ENCODE measurements around the gene ZBTB37.

DNA sequence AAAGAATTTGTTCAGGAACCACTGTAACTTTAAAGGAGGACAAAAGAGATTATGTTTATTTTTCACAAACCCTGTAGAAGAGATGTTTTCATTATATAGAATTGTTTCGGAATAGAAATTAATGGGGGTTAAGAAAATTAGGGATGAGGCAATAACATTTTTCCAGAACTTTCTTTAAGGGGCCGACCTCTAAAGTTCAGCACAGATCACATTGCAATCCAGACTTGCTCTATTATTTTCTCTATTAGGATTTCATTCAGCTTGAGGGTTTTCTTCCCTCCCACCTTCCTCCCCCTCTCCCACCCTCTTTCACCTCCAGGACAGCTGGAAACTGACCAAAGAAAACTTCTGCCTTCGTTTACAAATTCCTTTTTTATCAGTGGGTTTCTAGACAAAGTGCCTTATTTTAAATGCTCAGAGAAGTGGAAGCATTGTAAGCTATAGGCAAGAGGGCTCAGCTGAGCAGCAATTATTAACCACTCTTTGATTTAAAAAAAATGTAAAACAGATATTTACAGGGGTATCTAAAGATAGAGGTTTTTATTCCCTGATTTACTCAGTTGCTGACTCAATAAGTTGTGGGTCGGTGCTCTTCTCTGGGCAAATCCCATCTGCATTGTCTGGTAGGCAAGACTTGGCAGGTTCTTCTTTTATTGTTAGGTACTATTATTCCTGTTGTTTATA lies 277.1 kb upstream of the C1orf105 start:
- RRBS, result no CpG with 5 or more reads among the region's 4 CpGs

- RRBS, result no CpG with 5 or more reads among the region's 2 CpGs
Measured at GRCh38 chr1:172149339-172149683, 271.2 kb upstream of the C1orf105 start.

DNA sequence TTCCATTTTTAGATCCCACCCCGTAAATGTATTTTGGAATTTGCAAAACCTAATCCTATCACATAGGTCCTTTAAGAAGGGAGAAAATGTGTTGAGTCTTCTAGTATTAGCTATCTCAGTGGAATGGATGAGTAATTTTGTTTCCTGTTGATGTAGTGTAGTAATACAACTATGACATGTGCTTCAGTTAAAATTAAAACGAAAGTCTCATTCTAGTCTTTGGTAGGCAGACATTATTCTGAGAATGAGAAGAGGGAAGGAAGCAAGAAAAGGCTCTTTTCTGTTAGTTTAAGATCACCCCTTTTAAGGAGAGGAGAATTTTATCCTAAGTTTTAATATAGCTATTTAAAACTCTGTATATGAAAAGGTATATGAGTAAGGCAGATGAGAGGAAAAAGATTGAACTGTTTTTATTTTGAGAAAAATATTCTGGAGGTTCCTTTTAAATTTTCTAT lies 265.8 kb upstream of the C1orf105 start:
- RRBS, result no CpG with 5 or more reads among the region's 2 CpGs

DNA sequence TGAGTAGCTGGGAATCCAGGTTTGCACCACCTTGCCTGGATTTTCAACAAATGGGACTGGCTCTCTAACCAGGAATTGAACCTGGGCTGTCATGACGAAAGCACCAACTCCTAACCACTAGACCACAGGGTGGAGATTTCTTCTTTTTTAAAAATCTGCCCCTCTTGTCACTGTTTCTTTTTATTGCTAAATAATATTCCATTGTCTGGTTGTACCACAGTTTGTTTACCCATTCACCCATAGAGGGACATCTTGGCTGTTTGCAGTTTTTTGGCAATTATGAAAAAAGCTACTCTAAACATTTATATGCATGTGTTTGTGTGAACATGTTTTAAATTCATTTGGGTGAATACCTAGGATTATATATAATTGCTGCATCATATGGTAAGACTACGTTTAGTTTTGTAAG lies 232.1 kb upstream of the C1orf105 start:
- RRBS, result no CpG with 5 or more reads among the region's 2 CpGs

DNA sequence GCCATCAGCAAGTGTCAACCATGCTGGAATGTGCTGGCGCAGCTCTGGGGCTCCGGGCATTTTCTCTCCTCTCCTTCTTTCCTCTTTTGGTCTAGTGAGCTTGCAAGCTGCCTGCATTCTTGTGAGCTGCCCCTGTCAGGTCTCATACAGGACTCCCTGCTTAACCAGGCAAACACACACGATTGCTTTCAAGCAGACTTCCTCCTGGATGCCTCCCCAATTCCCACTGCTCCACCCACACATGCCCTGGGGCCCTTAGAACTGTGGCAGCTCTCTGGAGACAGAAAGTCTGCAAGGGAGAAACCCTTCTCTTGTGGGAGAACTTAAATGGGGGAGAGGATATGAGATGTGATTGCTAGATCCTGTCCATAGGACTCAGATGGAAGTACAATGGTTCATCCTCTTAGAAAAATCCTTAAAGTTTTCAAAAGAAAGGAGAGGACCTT lies 35.6 kb upstream of the SUCO start:
- RRBS, result 11% methylated on average over 2 of the region's 3 CpGs

GRCh38 chr1:173205301-173206237 lies 1.6 kb downstream of the TNFSF4 start:
- RRBS, result no CpG with 5 or more reads among the region's 8 CpGs

- RRBS, result no CpG with 5 or more reads among the region's 6 CpGs
Measured at GRCh38 chr1:173410836-173411381, 66.2 kb upstream of the PRDX6 start.

DNA sequence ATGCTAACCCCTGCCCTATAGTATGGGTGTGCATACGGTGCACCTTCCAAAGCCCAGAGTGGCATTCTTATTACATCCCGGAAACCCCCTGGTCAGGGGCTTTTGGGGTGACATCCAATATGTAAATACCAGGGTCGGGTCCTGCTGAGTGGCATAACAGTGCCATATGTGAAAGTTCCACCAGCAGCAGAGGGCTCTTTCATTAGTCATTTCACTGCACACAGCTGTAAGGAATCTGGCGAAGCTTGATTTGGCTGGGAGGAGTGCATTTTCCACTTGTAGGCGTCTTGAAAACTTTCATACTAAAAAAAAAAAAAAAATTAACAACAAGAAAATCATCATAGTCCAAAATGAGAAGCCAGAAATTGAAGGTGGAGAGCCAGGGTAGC lies 58.8 kb upstream of the PRDX6 start:
- RRBS, result no CpG with 5 or more reads among the region's 5 CpGs

DNA sequence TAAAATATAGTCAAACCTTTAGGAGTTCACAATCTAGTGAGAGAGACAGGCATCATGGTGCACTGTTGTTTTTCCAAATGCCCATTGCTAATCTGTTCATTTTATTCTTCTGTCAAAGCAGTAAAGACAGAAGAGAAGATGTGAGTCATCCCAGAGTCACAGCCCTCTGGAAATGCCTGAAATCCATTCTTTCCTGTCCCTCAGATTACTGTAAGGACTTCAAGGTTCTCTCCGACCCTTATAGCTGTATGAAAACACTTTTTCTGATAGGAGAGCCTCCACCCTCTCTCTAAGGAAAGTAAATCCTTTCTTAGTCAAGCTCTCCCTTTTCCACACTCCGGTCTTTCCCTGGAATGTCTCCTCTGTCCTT lies 3.6 kb upstream of the PRDX6 start:
- RRBS, result no CpG with 5 or more reads among the region's 2 CpGs

- RRBS, result 2% methylated on average over 29 of the region's 65 CpGs
Measured at GRCh38 chr1:173868133-173869132, at the start of gene ZBTB37. TSS of gene ZBTB37 (plus strand) at chr1:173868380.

DNA sequence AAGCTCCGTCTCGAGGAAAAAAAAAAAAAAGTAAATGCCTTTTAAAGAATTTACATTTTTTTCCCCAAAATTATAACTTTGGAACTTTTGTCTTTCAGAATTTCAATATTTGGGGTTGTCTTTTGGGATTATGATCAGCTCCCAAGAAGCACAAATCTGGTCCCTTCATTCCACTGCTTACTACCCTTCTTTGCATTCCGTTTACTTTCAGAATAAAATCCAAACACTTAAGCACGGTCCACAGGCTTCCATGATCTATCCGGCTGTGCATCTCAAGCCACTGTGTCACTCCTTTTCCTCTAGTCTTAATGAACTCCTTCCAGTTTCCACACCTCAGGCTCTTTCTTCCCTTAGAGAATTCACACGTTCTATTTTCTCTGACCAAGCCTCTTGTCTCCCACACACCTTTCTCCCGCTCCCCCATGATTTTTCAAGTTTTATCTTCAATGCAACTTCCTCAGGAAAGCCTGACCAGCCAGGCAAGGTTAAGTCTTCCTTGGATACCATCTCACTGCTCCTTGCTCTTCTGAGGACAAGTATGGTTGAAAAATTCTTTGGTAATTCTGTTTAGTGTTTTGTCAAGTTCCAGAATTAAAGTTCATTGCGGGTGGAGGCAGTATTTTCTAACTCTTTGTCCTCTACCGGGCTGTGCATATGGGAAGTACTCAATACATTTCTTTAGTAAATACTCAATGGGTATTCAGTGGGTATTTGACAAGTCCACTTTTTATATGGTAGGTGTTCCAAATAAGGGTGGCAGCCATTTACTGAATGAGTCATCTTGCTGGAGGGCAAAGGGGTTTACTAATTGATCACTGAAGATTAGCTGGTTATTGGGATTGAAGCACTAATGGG lies 11.6 kb upstream of the SERPINC1 start:
- RRBS, result no CpG with 5 or more reads among the region's 9 CpGs

- RRBS, result no CpG with 5 or more reads among the region's 2 CpGs
Measured at GRCh38 chr1:174190608-174190873, 31.2 kb downstream of the RABGAP1L start.

- RRBS, result no CpG with 5 or more reads among the region's 1 CpG
Measured at GRCh38 chr1:175013491-175014586, 9.4 kb downstream of the MRPS14 start.

GRCh38 chr1:175262169-175262440 lies 69.5 kb upstream of the KIAA0040 start:
- RRBS, result no CpG with 5 or more reads among the region's 3 CpGs

- RRBS, result no CpG with 5 or more reads among the region's 5 CpGs
Measured at GRCh38 chr1:176101229-176101838, 105.8 kb downstream of the COP1 start.

- RRBS, result no CpG with 5 or more reads among the region's 1 CpG
Measured at GRCh38 chr1:176177154-176177718, 29.9 kb downstream of the COP1 start.

Measured in PFSK-1 (cell line).